Breast (tissue), 4 donors: ENCODE measurements around the gene SPAG4.

DNA sequence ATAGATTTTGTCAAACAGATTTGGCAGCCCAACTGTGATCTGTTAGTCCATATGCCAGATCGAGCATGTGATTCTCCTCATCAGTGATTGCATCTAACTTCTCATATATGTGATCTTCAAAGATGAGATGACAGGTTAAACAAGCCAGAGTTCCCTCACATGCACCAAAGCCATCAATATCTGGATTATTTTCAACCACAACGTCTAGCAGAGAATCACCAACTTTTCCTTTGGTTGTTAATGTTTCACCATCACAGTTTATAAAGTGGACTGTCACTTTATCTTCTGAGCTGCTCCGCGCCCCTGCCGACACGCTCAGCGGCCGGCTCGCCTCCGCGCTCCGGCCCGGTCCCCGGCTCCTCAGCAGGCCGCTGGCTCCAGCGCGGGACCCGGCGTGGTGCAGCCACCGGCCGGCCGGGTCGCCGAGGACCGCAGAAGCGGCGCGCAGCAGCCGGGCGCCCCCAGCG, 40.2 kb upstream of the DYNLRB1 start:
- PRO-cap, 3 experiments, result no peak in any of the 3 experiments
- RRBS, result 33% methylated on average over 4 of the region's 31 CpGs

- PRO-cap, 3 experiments, result no peak in any of the 3 experiments
- RRBS, result no CpG with 5 or more reads among the region's 12 CpGs
Measured at GRCh38 chr20:34581489-34582451, 23.3 kb downstream of the MAP1LC3A start.

DNA sequence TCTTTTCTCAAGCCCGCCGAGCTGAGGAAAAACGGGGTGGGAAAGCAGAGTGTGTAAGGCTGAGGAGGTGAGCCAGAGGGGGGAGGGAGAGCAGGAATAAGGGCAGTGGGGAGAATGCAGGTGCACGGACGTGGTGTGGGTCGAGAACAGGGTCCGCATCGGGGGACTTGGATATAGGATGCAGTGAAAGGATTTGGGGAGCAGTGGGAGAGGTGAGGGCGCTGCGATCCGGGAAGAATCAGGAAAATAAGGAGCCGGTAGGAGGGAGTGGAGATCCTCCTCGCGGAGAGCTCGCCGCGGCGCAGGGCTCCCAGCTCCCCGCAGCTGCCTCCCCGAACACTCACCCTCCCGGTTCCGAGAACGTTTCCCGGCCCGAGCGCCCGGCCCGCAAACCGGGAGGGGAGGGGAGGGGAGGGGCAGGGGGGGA, 338 bp upstream of the TP53INP2 start:
- PRO-cap, 3 experiments, result peak in 3 of 3 experiments; most common minus-strand start position 356 of the sequence (in 3)
- RRBS, result 3% methylated on average over 7 of the region's 29 CpGs

DNA sequence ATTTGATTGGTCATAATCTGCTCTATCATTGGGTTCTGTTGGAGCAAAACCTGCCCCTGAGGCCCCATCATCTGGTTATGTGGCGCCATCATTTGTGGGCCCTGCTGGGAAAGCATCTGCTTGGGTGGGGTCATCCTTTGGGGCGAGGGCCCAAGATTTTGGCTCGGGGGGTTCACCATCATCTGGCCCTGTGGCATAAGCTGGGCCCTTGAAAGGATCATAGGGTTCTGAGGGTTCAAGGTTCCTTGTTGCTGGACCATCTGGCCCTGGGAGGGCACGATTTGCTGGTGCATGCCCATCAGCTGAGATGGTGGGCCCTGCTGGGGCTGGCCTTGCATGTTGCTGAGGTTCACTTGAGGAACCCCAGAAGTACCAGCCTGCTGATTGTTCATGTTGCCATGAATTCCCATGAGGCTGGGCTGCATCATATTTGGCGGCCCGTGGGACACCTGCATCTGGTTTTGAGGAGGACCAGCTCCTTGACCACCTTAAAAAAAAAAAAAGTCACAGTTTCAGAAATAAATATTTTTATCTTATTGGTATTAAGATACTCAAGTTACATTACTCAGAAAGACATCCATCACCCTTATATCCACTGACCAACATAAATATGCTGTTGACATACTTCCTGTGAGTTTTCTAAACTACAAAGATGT, 46.0 kb downstream of the TP53INP2 start:
- PRO-cap, 3 experiments, result no peak in any of the 3 experiments
- RRBS, result no CpG with 5 or more reads among the region's 6 CpGs

- PRO-cap, 3 experiments, result no peak in any of the 3 experiments
- RRBS, result no CpG with 5 or more reads among the region's 21 CpGs
Measured at GRCh38 chr20:34977149-34978358, 21.9 kb downstream of the MYH7B start.

- PRO-cap, 3 experiments, result no peak in any of the 3 experiments
- RRBS, result no CpG with 5 or more reads among the region's 18 CpGs
Measured at GRCh38 chr20:34986751-34987407, 31.2 kb downstream of the MYH7B start.

DNA sequence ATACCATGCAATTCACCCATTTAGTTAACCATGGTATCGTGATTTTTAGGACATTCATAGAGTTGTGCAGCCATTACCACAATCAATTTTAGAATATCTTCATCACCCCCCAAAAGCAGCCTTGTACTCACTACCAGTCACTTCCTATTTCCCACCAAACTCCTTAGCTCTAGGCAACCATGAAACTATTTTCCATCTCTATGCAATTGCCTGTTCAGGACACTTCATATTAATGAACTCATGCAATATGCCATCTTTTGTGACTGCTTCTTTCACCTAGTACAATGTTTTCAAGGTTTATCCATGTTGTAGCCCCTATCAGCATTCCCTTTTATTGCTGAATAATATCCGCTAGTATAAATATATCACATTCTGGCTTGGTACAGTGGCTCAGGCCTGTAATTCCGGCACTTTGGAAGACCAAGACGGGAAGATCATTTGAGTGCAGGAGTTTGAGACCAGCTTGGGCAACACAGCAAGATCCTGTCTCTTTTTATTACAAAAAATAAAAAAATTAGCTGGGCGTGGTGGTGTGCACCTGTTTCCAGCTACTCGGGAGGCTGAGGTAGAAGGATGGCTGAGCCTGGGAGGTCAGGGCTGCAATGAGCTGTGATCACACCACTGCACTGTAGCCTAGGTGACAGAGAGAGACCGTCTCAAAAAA, 68.3 kb downstream of the TRPC4AP start:
- PRO-cap, 3 experiments, result no peak in any of the 3 experiments
- RRBS, result no CpG with 5 or more reads among the region's 7 CpGs

GRCh38 chr20:35224527-35225129, 1.9 kb upstream of the MMP24 start:
- PRO-cap, 3 experiments, result no peak in any of the 3 experiments
- RRBS, result no CpG with 5 or more reads among the region's 8 CpGs

DNA sequence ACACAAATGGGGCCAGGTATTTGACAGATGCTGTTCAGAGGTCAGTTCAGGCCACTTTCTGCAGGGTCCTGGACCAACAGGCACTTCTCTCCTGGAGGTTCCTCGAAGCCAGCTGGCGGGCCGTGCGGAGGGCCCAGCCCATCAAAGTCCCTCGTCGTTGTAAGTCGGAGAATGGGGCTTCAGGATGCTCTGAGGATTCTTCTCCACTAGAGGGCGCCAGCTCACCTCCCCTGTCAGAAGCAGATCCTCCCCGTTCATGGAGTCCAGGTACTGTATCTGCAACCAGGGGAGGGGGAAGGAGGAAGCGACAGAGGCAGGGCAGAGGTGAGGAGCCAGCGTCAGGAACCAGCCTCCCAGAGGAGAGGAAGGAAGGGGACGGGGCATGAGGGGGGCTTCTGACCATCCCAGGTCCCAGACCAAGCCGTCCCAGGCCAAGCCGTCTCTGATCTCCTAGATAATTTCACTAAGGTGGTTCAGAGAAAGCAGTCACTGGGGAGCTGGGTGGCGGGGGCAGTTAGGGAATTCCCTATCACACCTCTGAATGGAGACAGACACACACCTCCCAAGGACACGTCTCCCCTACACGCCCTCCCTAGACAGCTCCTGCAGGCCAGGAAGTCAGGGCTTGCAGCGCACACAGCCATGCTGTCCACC, 11.7 kb upstream of the FAM83C start:
- PRO-cap, 3 experiments, result no peak in any of the 3 experiments
- RRBS, result no CpG with 5 or more reads among the region's 18 CpGs

- PRO-cap, 3 experiments, result no peak in any of the 3 experiments
- RRBS, result no CpG with 5 or more reads among the region's 2 CpGs
Measured at GRCh38 chr20:35493298-35493627, 36.2 kb downstream of the C20orf173 start.

GRCh38 chr20:35556907-35557704, 15.2 kb downstream of the ERGIC3 start:
- PRO-cap, 3 experiments, result no peak in any of the 3 experiments
- RRBS, result no CpG with 5 or more reads among the region's 16 CpGs

DNA sequence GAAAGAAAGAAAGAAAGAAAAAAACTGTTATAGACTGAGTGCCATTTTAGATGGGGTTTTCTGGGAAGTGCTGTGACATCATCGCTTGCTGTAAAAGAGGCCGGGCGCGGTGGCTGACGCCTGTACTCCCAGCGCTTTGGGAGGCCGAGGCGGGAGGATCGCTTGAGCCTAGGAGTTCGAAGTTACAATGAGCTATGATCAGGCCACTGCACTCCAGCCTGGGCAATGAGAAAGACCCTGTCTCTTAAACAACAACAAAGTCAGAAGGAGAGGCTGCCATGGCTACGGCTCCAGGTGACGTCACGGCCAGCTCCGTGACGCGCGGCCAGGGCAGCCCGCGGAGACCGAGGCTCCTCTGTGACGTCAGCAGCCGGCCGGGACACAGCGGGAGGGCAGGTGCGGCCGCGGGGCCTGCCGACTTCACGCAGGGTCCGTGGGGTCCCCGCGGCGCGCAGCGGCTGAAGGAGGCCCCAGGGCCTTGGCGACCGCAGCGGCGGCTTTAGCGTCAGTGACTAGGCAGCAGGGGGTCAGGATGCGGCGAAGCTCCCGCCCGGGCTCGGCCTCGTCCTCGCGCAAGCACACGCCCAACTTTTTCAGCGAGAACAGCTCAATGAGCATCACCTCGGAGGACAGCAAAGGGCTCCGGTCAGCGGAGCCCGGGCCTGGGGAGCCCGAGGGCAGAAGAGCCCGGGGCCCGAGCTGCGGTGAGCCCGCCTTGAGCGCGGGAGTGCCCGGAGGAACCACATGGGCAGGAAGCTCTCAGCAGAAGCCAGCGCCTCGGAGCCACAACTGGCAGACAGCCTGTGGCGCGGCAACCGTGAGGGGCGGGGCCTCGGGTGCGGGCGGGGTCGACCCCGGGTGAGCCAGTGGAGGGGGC, at the start of gene SPAG4:
SPAG4 (plus strand) TSS at position 358 of the 877 bp plus-strand sequence.
- PRO-cap, 3 experiments, result peak in 3 of 3 experiments; most common plus-strand start position 369 of the sequence (in 2); most common minus-strand start position 798 of the sequence (in 3)
- RRBS, result 2% methylated on average over 21 of the region's 73 CpGs

- PRO-cap, 3 experiments, result peak in 1 of 3 experiments; most common minus-strand start chr20:35702814 (in 1)
- RRBS, result no CpG with 5 or more reads among the region's 9 CpGs
Measured at GRCh38 chr20:35702533-35703198, 3.5 kb downstream of the ROMO1 start.

DNA sequence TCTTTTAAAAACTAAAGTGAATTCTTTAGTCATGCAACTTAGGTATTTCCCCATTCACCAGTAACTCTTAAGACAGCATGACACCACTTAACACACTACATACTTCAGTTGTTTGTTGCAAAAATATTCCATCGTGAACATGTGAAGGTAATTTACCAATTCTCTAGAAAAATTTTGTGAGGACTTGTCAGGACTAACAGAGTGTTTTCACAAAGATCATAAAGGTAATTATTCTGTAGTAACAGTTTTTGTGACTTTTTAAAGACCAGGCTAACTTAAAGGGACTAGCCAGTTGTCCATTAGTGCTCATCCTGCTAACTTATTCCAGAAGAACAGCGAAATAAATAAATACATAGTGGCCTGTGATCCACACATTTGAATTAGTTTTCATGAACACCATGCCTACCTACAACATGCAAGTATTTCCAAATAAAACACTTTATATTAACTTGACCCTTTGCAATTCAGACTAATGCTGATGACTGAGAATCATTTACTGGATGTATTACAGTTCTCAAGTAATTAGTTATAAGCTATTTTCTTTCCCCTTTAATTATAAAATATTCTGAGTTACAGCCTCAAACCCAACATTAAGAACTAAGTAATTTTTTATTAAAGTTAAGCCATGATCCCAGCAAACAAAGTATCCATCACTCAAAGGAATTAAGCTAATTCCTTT, 11.9 kb downstream of the RBM39 start:
- PRO-cap, 3 experiments, result no peak in any of the 3 experiments
- RRBS, result no CpG with 5 or more reads among the region's 2 CpGs

DNA sequence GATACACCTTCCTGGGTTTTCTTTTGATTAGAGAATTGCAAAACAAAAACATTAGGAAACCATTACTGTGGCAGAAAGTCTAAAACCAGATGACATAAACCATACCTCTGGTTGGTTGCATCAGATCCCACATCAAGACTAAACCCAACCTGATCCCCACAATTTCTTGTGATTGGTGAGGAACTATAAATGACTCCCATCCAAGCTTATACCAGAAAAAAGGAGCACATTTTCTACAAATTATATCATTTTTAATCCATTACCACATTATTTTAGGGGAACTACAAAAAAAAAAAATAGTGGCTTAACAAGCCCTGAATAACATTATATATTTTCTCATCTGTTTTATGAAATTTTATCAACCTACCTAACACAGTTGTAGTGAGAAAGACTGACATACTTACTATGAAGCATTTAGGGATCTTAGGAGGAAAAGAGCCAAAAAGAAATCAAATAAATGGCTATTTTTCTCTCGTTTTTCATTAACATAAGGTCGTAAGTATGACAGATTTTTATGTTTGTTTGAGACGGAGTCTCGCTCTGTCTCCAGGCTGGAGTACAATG, 5.8 kb downstream of the RBM39 start:
- PRO-cap, 3 experiments, result no peak in any of the 3 experiments
- RRBS, result no CpG with 5 or more reads among the region's 4 CpGs

DNA sequence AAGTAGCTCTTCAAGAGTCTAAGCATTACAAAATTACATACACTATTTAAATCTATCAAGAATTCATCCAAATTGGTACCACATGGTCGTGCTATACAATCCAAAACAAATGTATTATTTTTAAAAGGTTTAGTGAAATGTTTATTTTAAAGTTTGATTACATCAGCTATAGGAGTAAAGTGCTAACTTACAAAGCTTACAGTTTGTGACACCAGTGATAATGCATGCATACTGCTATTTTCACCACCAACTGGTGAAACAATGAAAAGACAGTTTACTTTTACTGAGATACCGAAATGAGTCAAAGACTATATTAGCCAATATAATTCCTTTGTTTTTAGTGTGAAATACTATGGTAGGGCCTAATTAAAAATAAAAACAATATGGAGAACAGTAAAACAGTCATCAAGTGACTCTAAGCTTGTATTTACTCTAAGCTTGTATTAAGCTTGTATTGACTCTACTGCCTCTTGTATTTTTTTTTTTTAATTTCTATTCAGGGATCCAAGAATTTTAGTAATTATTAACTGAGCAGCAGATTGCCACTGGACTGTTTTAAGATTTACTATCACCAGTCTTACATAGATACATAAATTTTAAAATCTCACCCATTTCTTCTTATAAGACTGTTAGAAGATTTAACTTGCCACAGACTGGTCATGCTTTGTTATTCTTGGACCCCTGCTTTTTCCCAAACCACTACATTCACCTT, 2.2 kb downstream of the RBM39 start:
- PRO-cap, 3 experiments, result no peak in any of the 3 experiments
- RRBS, result no CpG with 5 or more reads among the region's 2 CpGs

GRCh38 chr20:36017469-36018098, 49.2 kb downstream of the CNBD2 start:
- PRO-cap, 3 experiments, result no peak in any of the 3 experiments
- RRBS, result no CpG with 5 or more reads among the region's 9 CpGs

DNA sequence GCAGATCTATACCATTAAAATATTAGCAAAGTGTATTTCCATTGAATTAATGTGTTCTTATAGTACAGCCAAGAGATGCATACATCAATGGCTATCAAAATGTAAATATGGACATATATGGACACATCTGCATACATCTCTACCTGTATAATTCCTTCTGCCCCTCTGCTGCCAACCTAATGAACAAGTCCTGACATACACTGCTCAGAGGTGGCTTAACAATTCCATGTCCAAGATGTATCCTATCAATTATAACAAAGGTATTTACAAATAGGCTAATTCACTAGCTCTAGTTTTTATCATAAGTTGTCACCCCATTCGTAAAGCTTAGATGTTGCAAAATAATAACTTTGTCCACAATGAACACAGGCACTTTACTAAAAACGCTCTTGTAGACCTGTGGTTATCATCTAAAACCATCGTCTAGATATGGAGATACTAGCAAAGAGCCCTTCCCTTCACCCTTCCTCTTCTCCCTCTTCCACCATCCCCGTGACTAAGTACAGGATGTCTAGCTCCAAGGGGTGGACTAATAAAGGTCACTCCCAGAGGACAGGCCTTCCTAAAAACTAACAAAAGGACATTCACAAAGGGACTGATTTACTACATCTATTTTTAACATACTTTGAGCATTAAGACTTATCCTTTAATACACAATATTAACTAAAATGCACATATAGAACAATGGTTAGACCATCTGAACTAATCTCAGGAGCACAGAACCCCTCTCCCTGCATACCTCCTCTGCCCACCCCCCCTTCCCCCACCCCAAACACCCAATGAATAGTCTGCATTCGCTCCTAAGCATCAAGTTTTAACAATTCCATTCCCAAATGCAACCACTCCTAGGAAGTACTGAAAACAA, 77.9 kb downstream of the CNBD2 start:
- PRO-cap, 3 experiments, result no peak in any of the 3 experiments
- RRBS, result no CpG with 5 or more reads among the region's 5 CpGs

DNA sequence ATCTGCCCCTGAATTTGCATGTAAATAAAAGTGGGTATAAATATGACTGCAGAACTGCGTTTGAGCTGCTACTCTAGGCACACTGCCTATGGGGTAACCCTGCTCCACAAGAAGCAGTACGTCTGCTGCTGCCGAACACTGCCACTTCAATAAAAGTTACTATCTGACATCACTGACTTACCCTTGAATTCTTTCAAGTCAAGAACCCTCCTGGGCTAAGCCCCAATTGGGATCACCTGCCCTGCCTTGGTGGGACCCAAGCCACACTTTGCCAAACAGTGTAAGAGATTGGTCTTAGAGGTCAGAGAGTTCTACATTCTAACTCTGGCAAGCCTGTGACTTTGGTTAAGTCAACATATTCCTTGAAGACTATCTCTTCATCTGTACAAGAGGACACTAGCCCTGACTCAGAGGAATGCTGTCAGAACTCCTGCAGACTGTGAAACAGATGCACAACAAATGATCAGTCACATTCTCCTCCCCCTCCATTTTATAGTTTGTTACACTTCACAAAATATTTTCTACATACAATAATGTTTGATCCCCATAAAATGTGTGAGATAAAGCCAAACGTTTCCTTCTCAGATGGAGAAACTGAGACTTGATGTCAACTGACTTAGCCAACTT, 91.8 kb upstream of the EPB41L1 start:
- PRO-cap, 3 experiments, result no peak in any of the 3 experiments
- RRBS, result no CpG with 5 or more reads among the region's 4 CpGs

DNA sequence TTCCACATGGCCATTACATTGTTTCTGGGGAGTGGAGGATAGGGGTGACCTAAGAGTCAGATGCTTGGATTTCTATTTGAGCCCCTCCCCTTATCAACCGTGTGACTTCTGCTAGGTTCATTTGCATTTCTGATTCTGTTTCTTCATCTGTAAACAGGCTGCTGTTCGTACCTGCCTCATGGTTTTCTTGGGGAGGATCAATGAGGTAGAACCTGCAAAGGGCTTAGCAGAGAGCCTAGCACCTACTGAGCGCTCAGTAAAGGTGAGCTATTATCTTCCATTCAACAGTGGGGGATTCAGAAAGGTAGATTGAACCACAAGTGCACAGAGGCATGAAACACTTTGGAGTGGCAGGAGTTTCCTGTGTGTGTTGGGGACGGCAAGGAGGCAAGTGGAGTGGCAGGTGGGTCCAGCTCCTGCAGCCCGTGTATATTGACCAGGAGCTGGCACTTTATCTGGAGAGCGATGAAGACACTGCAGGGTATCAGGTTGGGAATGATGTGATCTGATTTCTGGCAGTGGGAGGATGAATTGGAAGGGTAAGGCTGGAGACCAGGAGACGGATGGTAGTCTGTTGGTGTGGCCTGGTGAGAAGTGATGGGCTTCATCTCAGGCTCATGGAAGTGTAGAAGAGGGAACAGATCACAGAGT, 29.1 kb upstream of the EPB41L1 start:
- PRO-cap, 3 experiments, result no peak in any of the 3 experiments
- RRBS, result no CpG with 5 or more reads among the region's 7 CpGs